Smooth muscle cell (in vitro differentiated cells): Measurements from ENCODE around the gene GK3.

DNA sequence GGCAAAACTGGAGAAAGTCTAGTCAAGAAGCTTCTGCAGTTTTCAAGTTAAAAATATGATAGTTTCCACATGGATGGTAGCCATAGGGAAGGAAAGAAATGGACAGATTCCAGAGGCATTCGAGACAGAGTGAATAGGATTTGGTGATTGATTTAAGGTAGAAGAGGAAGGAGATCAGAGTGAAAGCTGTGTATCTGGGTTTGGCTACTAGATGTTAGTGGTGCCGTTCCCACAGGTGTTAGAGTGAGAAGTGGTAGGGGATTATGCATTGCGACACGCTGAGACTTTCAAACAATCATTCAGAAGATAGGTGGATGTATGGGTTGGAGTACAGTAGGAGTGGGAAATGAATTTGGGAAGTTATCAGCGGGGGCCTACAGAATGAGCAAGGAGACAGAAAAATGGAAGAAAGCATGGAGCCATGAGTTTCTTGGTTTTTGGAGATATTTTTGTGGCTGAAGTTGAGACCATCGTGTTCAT lies 48.8 kb downstream of the TMA16 start:
- RAMPAGE, long total RNA = no peak

DNA sequence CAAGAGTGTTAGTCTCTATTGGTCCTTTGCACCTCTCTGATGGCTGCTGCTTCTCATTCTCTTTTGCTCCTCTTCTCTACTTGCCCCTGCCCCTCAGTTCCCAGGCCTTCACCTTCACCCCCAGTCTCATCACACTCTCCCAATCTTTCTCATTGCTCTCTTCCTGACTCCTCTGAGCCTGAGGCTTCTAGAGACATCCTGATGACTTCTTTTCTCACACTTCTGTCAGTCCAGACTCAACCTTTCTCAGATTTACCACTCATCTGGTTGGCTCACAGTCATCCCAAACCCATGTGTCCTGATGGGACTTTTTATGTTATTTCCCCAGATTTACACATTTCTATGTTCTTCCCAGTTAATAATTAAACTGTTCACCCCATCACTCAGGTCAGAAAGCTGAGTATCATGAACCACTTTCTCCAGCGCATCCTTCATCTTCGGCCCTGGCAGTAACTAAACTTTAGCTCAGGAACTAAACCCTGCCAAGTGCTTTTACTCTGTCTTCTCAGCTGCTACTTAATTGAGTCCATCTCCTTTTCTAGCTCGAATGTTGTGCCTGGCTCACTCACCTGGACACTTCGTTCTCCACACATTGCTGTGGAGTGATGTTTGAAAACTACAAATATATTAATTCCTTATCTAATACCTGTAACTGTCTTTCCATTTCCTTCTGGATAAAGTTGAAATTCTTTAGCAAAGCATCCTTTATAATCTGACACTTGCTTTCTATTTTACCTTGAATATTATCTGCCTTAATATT lies 68.1 kb downstream of the TMA16 start:
- RAMPAGE, long total RNA = no peak

DNA sequence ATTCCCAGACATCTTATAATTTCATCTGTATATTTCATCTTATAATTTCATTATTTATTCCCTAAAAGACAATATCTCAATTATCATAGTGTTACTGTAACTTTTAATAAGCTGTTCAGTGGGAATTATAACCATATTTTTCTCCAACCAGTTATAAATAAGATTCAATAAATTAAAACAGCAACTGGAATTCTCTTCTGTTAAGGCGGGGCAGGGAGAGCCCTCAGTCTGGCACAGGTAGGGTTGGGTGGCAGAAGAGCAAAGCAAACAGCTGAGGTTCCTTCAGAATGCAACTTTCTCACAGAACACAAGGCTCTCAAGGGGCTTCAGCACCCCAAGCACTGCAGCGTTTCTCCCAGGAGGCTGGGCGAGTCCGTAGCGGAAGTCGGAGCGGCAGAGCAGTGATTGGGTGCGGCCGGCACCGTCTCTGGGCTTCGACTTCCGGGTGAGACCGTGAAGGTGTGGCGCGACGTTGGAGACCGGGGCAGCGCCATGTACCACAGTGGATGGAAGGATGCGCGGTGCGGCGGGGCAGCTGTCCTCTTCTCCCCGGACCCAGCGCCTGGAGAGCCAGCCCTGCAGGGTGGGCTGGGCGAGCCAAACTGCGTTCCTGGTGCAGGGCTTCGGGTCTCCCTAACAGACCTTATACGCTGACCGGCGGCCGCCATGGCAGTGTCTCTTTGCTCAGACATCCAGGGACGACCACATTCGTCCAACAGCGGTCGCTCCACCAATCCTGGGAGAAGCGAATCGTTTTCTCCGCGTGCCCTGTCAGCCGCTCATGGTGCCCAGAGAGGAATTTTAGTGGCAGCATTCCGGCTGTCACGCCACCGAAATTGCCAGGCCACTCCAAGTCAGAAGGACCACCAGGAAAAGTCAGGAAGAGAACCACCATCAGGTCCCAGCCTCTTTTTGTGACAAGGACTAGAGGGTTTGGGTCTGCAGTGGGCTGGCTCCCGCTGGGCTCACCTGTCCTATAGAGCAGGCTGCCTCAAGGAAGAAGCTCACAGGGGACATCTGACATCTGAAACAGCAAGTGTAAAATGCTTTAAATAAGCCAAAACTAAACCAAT lies 20.6 kb downstream of the TRIM61 start:
- RAMPAGE, long total RNA = no peak

- RAMPAGE, long total RNA = no peak
These were observed 15.4 kb downstream of the KLHL2 start for GRCh38 chr4:165222325-165223501.

GRCh38 chr4:165279539-165279942 lies at the start of gene GK3:
TSS of gene GK3 (minus strand) at chr4:165279704.
- RAMPAGE, long total RNA = no peak

DNA sequence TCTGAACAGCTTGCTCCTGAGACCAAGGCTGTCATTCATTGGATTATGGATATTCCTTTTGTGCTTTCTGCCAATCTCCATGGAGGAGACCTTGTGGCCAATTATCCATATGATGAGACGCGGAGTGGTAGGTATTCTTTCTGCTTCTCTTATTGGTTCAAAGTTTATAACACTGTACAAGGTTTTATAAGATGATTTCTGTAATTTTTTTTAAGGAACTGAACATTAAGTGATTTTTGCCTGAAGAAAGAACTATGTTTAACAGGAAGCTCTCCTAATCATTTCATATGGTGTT lies 103.4 kb downstream of the CPE start:
- RAMPAGE, long total RNA = no peak

GRCh38 chr4:166014384-166014766 lies 141.3 kb downstream of the TLL1 start:
- RAMPAGE, long total RNA = no peak

DNA sequence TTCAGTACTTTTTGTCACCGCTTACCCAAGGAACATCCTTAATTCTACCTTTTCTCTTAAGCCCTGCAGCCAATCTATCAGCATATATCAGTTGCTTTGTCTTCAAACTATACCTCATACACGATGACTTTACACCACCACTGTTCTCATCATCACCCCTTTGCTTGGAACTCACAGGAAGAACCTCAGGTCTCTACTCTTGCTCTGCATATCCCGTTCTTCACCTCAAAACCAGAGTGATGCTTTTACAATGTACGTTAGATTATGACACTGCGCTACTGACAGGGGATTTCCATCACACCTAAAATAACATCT lies 172.3 kb downstream of the TLL1 start:
- RAMPAGE, long total RNA = no peak

- RAMPAGE, long total RNA = no peak
These were observed 107.6 kb downstream of the PALLD start for GRCh38 chr4:168604406-168604926.

- RAMPAGE, long total RNA = no peak
These were observed 136.7 kb downstream of the PALLD start for GRCh38 chr4:168633457-168633959.

DNA sequence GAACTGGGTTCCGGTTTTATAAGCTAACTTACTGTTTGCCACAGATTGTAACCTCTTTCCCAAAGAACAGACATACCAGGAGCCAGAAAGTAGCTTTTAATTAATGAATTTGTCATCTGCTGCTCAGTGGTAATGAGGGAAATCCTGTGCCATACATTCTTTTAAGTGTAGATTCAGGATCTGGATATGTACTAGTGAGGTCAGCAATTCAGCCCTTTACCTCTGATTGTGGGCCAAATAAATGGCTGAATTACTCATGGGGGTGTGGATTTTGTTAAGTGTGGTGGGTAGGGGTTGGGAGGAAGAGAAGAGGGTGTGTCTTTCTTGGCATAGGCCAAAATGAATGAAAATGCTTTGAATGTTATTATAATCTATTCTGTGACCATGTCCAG lies 244.5 kb downstream of the CBR4 start:
- RAMPAGE, long total RNA = no peak

DNA sequence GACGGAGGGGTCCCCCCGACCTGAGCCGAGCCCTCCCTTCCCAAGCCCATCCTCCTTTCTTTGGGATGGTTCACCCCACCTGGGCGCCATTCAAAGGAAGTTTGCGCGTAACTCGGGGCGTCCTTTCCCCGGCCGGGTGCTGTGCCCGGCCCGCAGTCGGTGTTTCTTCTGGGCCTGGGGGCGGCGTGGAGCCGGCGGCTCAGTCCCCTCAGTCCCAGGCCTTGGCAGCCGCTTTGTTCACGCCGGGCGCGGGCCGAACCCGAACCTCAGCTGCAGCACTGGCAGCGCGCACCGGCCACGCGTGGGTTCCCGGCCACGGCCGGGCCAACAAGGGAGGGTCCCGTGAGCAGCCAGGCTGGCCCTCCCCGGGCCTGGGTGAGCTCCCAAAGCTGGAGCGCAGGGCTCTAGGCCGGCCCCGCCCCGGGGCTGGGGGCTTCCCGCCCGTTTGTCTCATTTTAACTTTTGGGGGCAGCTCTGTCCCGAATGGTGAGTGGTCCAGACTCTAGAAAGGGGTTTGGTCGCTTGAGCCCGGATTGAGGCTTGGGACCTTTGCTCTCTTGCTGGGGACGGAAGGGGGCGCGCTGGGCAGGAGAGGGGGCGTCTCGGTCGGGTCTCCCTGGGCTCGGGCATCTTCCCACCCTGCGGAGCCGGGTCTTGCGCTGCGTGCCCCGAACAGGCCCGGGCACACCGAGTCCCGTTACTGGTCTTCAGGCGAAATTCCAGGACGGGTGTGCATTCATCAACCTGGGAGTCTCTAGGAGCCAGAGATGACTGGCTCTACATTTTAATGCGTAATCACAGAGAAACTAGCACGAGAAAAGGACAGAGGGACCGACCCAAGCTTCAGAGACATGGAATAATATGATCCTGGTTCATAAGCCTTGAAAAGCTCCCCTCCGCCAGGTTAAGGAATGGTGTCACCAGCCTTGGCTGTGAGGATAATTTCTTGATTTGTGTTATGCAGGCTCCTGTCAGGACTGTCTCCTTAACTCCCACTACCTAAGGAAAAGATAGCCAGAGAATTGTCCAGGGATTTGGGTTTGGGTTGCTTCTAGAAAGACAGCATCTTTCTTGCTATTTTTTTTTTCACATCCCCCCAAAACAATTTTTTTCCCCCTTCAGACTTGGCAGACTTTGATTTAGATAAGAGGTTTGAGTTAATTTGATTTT lies 177.0 kb downstream of the CBR4 start:
- RAMPAGE, long total RNA = no peak

GRCh38 chr4:168890673-168891292 lies 119.3 kb downstream of the CBR4 start:
- RAMPAGE, long total RNA = no peak

DNA sequence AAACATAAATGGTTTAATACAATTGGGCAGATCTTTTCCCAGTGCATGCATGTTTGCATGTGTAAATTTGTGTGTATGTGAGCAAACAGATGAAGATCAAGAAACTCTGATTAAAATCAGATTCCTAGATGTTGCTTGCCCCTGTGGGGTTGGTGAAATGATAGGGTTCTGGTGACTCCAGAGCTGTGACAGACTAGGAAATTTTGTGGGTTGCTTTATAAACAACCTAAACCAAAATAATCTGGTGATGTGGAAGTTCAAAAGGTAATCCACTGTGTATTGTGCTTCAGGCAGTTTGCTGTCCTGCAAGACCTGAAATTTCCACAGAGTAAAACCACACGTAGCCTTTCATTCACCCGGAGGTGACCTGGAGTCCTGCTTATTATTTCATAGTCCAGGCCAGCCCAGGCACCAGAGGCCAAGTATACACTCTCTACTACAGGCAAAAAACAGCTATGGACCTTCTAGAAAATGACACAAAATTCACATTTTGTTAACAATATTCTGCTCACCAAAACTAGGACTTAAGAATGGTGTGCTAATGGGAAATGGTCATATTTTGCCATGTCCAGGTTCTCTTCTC lies 114.6 kb upstream of the CBR4 start:
- RAMPAGE, long total RNA = no peak

- RAMPAGE, long total RNA = no peak
These were observed 121.4 kb upstream of the CBR4 start for GRCh38 chr4:169131476-169131922.

DNA sequence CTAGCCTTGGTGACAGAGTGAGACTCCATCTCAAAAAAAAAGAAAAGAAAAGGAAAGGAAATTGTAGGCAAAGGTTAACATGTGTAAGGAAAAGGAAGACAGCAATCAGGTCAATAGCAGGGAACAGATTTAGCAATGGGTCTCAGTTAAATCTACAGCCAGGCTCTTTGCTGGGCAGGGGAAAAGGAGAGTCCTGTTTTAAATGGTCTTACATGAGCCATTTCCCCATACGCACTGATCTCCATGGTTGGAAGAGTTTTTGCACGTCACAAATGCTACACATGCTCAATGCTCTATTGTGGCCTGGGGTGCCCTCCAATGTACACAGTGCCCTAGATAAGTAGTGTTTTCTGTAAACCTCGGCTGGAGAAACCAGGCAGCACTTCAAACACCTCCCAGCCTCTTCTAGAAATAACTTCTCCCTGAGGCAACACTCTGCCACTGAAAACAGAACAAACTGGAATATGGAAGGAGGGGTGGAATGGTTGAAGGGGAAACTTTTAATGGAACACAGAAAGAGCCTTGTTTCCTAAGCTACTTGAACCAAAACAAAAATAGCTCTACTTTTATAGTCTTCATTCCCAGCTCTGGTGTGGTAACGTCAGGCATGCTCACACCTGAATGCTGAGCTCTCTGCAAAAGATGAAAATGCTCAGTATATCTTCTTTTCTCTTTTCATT lies 123.8 kb upstream of the CBR4 start:
- RAMPAGE, long total RNA = no peak

DNA sequence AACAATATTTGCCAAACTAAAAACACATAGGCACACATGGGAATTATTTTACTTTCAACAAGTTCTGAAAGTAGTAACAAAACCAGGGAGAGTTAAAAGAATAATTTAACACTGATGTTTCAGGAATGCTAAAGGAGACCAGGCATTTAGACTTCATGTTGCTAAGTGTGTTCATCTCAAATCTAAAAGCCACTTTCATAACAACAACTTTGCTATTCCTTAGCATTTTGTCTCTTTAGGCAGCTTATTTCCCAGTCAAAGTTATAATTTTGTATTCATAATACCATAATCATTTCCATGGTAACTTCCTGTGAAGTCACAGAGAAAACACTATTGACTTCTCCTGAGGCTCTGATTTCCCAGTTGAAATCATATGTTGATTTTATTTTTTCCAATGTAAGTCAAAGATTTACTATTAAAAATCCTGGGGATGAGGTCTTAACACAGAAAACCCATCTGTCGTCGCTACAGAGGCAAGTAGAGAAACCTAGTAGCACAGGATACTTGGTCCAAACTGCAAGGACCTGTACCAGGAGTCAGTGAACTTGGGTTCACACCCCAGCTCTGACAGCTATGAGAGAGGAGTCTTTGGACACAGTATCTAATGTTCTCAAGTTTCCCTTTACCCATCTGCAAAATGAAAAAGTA lies 69.2 kb downstream of the SH3RF1 start:
- RAMPAGE, long total RNA = no peak

DNA sequence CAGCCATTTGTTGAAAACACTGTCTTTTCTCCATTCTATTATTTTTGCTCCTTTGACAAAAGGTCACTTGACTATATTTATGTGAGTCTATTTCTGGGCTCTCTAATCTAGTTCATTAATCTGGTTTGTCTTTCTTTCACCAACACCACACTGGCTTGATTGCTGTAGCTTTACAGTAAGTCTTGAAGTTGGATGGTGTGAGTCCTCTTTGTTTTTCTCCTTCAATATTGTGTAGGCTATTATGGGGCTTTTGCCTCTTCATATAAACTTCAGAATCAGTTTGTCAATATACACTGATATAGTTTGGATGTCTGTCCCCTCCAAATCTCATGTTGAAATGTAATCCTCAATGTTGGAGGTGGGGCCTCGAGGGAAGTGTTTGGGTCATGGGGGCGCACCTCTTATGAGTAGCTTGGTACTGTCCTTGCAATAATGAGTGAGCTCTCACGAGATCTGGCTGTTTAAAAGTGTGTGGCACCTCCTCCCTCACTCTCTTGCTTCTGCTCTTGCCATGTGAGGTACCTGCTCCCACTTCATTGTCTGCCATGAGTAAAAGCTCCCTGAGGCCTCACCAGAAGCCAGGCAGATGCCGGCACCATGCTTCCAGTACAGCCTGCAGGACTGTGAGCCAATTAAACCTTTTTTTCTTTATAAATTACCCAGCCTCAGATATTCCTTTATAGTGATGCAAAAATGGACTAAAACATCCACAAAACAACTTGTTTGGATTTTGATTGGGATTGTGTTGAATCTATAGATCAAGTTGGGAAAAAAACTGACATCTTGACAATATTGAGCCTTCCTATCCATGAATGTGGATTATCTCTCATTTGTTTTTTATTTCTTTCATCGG lies 56.8 kb downstream of the SH3RF1 start:
- RAMPAGE, long total RNA = no peak

GRCh38 chr4:169508004-169508438 lies 104.4 kb downstream of the NEK1 start:
- RAMPAGE, long total RNA = no peak

- RAMPAGE, long total RNA = no peak
These were observed 47.8 kb downstream of the CLCN3 start for GRCh38 chr4:169668091-169668727.